GM12878 (cell line): ENCODE results near the gene ZNF510.

DNA sequence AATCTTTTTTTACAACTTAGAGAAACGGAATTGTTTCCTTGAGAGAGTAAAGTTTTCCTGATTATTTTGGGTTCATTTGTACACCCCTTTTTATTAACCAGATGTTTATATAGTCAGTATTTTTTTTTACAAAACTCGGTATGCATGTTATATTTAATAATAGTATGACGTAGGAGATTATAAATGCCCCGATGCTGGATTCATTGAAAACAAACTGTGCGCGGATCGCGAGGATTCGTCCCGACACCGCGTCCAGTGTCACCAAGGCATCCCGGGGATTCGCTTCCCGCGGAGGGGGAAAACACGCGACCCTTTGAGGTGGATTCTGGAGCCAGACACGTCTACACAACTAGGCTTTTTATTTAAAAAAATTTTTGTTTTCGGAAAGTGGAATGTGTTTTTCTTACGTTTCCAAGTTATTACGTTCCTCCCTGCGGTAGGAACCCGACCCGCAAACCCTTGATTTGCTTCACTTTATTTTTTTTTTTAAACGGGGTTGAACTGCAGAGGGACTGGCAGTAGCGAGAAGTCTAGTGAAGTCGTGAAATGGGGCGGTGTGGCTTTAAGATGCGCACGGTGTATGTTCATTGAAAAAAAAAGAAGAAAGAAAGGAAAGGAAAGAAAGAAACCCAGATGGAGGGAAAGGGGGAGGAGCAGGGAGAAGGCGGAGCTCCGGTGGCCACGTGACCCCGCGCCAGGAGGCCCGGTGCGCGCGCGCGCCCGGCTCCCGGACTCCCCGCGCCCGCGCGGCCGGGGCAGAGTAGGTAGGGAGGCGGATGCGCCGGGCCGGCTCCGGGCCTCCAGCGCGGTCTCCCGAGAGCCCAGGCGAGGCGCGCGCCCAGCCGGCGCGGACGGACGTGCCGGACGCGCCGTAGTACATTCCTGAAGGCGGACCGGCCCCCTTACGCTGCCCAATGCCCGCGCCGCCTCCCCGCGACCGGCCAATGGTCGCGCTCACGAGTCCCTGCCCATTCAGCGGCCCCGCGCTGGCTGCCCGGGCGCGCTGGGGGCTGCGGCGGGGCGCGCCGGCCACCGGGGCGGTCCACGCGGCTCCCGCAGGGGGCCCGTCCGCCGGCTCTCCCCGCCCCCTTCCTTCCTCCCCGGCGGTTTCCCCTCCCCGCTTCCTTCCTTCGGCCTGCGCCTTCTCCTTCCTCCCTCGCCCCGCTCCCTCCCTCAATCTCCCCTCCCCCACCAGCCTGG lies 1.5 kb upstream of the PTCH1 start:
- RAMPAGE, long total RNA, result no peak
- RRBS, 2 experiments, result 3 to 4% methylated on average over 36 of the region's 110 CpGs
CAGE:
- cytosol, long polyA minus RNA, result no peak
- cytosol, long polyA plus RNA, result no peak
- long polyA plus RNA, result no peak
- nucleolus, long total RNA, result no peak
- nucleus, long polyA plus RNA, result no peak
- nucleus, long total RNA, result no peak

DNA sequence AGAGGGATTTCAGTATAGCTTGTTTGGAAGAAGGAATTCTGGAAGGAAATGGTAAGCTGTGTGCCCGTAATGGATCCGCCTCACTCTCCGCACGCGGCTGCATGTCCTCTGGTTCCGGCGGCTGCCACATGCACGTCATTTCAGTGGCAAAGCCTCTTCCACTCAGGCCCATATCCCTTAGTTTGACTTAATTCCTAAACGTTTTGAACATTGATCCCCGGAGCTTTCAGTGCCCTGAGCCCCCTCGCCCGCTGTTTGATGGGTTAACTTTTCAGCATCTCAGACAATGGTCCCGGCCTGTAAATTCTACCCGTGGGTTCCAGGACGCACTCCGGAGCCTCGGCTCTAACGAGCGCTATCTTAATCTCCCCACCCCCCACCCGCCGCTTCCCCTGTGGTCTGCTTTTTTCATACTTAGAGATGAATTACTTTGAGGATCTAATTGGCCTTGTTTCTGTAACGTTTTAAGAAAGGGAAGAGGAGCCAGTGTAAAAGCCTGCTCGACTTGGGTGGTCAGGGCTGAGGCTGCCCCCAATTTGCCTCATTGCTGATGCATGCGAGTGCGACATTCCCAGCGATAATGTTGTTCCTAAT lies 3.0 kb upstream of the PTCH1 start:
- RAMPAGE, long total RNA, result no peak
- RRBS, 2 experiments, result 22 to 50% methylated on average over 7 to 11 of the region's 26 CpGs
CAGE:
- cytosol, long polyA minus RNA, result no peak
- cytosol, long polyA plus RNA, result no peak
- long polyA plus RNA, result no peak
- nucleolus, long total RNA, result no peak
- nucleus, long polyA plus RNA, result no peak
- nucleus, long total RNA, result no peak

DNA sequence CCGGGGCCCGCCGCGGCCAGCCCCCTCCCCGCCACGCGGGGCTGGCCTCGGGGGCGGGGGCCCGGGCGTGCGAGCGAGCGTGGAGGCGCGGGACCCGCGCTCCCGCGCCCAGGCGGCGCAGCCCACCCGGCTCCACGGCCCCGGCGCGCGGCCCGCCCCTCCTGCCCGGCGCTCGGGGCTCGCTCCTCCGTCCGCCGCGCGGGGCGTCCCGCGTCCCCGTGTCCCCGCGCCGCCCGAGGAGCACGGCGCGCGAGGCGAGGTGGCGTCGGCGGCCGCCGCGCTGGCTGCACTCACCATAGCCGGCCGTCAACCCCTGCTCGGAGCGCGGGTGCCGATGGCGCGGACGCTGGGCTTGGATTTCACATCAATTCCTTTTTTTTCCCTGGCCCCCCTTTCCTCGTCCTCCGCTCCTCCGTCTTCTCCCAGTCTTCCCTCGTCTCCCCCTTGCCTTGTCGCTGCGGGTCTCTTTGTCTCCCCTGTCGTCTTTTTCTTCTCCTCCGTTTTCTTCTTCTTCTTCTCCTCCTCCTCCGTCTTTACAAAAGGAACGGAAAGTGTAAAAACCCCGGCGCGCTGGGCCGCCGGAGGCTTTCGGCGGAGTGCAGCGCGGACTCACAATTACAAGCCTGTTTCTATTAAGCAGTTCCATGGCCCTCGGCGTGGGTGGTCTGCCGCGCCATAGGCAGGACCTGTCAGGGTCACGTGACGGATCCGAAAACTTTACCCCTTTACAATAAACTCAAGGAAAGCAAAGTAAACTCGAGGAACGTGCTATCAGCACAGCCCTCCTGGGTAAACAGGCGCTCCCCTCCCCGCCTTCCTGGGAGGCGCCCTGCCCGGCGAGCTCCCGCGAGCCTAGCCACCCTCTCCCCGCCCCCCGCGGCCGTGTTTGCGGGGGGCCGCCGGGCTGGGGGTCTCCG lies 7.4 kb upstream of the PTCH1 start:
- RAMPAGE, long total RNA, result no peak
- RRBS, 2 experiments, result 2 to 5% methylated on average over 34 to 35 of the region's 109 CpGs
CAGE:
- cytosol, long polyA minus RNA, result no peak
- cytosol, long polyA plus RNA, result no peak
- long polyA plus RNA, result no peak
- nucleolus, long total RNA, result no peak
- nucleus, long polyA plus RNA, result no peak
- nucleus, long total RNA, result no peak

DNA sequence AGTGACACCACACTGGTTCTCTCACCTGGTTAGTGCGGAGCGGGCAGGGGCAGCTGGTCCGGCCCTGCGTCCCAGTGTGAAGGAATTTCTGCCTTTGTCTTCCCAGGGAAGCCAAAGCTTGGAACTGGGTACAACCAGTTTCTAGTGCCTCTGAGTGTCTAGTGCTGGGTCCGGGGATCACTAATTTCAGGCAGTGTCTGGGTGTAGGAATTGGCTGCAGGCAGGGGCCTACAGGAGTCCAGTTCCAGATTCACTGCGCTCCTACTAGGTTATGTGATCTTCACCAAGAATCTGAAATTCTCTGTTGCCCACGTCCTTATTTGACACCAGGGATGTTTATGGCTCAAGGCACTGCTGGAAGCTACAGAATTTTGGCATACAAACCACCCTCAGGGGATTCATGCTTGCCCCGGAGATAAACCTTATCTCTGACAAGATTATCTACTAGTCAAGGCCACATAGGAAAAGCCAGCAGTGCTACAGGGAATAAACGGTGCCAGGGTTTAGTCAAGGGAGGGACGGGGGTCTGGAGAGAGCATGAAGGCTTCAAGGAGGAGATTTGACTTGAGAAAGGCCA lies 120.5 kb upstream of the ERCC6L2 start:
- RAMPAGE, long total RNA, result no peak
- RRBS, 2 experiments, result 33% methylated on average over 1 of the region's 10 CpGs; no CpG with 5 or more reads in 1 of the 2 experiments
CAGE:
- cytosol, long polyA minus RNA, result no peak
- cytosol, long polyA plus RNA, result no peak
- long polyA plus RNA, result no peak
- nucleolus, long total RNA, result no peak
- nucleus, long polyA plus RNA, result no peak
- nucleus, long total RNA, result no peak

GRCh38 chr9:95771649-95772090 lies 103.8 kb upstream of the ERCC6L2 start:
- RAMPAGE, long total RNA, result no peak
- RRBS, 2 experiments, result 32 to 84% methylated on average over 2 of the region's 12 CpGs
CAGE:
- cytosol, long polyA minus RNA, result no peak
- cytosol, long polyA plus RNA, result no peak
- long polyA plus RNA, result no peak
- nucleolus, long total RNA, result no peak
- nucleus, long polyA plus RNA, result no peak
- nucleus, long total RNA, result no peak

DNA sequence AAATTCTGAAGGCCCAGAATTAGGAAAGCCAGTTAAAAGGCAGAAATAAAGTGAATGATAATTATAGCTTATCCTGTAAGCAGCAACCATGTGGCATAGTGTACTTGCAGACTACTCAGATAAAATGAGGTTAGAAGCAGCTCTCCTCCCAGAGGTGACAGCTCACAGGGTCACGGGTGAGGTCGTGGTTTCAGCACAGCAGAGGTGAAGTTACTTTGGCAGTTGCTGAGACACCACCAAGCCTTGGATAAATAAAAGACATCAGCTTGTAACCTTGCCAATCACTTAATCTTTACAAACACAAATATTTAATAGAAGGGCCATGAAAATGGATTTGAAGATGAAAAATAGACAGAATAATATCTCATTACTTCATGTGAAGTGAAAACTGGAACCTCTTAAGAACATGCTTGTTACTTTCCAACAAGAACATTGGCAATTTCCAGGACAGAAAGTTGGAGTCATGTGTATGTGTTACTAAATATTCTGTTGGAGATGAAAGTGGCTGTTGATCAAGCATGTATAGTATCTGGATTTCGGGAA lies 134.3 kb downstream of the ERCC6L2 start:
- RAMPAGE, long total RNA, result no peak
- RRBS, 2 experiments, result no CpG with 5 or more reads among the region's 3 CpGs
CAGE:
- cytosol, long polyA minus RNA, result no peak
- cytosol, long polyA plus RNA, result no peak
- long polyA plus RNA, result no peak
- nucleolus, long total RNA, result no peak
- nucleus, long polyA plus RNA, result no peak
- nucleus, long total RNA, result no peak

DNA sequence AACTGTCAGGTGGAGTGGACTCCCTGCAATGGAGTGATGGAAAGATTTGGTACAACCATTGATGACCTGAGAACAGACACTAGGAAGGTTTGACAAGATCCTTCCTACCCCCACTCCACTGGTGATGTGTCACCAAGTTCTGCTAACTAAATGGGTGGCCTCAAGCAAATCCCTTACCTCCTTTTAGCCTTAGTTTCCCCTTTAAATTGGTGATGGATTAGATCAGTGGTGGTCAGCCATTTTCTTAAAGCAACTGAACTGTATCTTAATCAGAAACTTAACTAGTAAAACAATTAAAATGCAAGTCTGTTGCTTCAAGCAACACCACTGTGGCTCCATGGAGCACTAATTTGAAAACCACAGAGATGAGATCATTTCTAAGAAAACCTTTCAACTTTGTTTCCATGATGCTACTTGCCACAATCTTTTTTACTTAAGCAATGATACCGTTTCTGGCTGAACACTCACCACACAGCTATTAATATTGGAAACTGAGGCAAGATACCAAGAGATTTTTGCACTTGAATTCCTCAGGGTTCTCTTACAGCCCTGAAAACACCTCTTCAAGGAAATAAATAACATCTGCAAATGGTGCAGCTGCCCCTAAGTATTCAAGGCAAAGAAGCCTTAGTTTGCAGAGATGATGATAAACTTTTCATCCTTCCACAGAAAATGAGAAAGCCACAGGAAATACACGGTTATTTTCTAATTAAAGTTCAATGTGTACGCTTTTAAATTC lies 140.7 kb downstream of the ERCC6L2 start:
- RAMPAGE, long total RNA, result no peak
- RRBS, 2 experiments, result no CpG with 5 or more reads among the region's 3 CpGs
CAGE:
- cytosol, long polyA minus RNA, result no peak
- cytosol, long polyA plus RNA, result no peak
- long polyA plus RNA, result no peak
- nucleolus, long total RNA, result no peak
- nucleus, long polyA plus RNA, result no peak
- nucleus, long total RNA, result no peak

DNA sequence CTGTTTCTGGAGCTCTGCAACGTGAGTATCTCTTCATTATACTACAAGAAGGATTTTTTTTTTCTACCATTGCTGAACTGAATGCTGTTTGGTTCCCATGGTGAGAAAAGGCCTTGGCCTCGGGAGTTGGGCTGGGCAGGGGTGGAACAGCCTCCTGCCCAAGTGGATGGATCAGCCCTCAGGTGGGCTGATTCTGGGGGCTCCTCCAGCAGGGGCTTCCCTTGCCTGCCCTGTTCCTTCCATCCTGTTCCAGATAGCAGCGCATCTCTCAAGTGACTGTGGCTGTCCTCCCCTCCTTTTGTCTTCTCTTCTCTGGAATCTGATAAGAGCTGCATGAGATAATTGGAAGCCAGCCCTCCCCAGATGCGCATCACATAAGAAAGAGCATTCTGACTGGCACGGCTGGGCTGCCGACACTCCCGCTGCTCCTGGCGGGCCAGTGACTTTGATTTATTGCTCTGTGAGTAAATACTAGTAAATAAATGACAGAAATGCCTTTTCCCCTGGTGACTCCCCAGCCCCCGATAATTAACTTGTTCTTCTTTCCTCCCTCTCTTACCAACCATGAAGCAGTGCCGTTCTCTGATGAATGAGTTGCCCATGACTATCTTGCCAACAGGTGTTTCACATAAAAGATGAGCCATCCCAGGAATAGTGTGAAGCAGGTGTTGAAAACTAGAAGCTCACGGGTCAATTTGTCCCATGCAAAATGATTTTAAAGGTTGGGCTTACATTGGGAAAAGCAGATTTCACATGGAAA lies 212.2 kb downstream of the ERCC6L2 start:
- RAMPAGE, long total RNA, result no peak
- RRBS, 2 experiments, result no CpG with 5 or more reads among the region's 11 CpGs
CAGE:
- cytosol, long polyA minus RNA, result no peak
- cytosol, long polyA plus RNA, result no peak
- long polyA plus RNA, result no peak
- nucleolus, long total RNA, result no peak
- nucleus, long polyA plus RNA, result no peak
- nucleus, long total RNA, result no peak

DNA sequence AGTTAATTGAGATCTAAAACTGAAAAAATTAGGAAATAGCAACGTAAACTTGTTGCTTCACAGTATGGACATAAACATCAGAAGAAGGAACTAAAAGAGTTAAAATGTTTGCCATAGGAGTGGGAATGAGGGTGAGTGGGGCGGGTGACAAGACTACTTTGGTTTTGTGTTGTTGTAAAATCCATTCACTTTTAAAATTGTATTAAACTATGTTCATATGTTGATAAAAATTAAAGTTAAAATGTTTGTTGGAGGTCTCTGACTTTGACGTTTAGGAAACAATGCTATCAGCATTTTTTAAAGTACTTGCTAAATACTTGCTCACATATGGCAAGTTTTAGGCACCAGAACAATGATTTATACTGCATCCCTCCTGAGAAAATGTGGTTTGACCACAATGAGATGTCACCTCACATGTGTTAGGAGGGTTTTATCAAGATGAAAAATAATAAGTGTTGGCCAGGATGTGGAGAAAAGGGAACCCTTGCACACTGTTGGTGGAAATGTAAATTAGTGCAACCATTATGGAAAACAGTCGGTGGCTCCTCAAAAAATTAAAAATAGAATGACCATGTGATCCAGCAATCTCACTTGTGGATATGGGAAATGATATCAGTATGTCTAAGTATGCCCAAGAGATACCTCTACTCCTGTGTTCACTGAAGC lies 180.9 kb downstream of the HSD17B3 start:
- RAMPAGE, long total RNA, result no peak
- RRBS, 2 experiments, result no CpG with 5 or more reads among the region's 4 CpGs
CAGE:
- cytosol, long polyA minus RNA, result no peak
- cytosol, long polyA plus RNA, result no peak
- long polyA plus RNA, result no peak
- nucleolus, long total RNA, result no peak
- nucleus, long polyA plus RNA, result no peak
- nucleus, long total RNA, result no peak

- RAMPAGE, long total RNA, result no peak
- RRBS, 2 experiments, result no CpG with 5 or more reads among the region's 18 CpGs
CAGE:
- cytosol, long polyA minus RNA, result no peak
- cytosol, long polyA plus RNA, result no peak
- long polyA plus RNA, result no peak
- nucleolus, long total RNA, result no peak
- nucleus, long polyA plus RNA, result no peak
- nucleus, long total RNA, result no peak
Measured at GRCh38 chr9:96146861-96147366, 155.1 kb downstream of the HSD17B3 start.

GRCh38 chr9:96345949-96346243 lies 37.6 kb downstream of the SLC35D2 start:
- RAMPAGE, long total RNA, result no peak
- RRBS, 2 experiments, result no CpG with 5 or more reads among the region's 3 CpGs
CAGE:
- cytosol, long polyA minus RNA, result no peak
- cytosol, long polyA plus RNA, result no peak
- long polyA plus RNA, result no peak
- nucleolus, long total RNA, result no peak
- nucleus, long polyA plus RNA, result no peak
- nucleus, long total RNA, result no peak

DNA sequence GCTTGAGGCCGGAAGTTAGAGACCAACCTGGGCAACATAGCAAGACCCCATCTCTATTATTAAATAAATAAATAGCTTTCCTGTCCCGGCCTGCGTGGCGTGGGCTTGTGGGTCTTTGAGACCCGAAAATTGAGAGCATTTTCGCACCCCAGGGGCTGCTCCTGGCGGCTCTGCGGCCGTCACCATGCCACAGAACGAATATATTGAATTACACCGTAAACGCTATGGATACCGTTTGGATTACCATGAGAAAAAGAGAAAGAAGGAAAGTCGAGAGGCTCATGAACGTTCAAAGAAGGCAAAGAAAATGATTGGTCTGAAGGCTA lies 11.1 kb downstream of the ZNF367 start:
- RAMPAGE, long total RNA, result no peak
- RRBS, 2 experiments, result no CpG with 5 or more reads among the region's 15 CpGs
CAGE:
- cytosol, long polyA minus RNA, result no peak
- cytosol, long polyA plus RNA, result no peak
- long polyA plus RNA, result no peak
- nucleolus, long total RNA, result no peak
- nucleus, long polyA plus RNA, result no peak
- nucleus, long total RNA, result no peak

- RAMPAGE, long total RNA, result no peak
- RRBS, 2 experiments, result no CpG with 5 or more reads among the region's 12 CpGs
CAGE:
- cytosol, long polyA minus RNA, result no peak
- cytosol, long polyA plus RNA, result no peak
- long polyA plus RNA, result no peak
- nucleolus, long total RNA, result no peak
- nucleus, long polyA plus RNA, result no peak
- nucleus, long total RNA, result no peak
Measured at GRCh38 chr9:96464049-96464692, 14.2 kb downstream of the HABP4 start.

DNA sequence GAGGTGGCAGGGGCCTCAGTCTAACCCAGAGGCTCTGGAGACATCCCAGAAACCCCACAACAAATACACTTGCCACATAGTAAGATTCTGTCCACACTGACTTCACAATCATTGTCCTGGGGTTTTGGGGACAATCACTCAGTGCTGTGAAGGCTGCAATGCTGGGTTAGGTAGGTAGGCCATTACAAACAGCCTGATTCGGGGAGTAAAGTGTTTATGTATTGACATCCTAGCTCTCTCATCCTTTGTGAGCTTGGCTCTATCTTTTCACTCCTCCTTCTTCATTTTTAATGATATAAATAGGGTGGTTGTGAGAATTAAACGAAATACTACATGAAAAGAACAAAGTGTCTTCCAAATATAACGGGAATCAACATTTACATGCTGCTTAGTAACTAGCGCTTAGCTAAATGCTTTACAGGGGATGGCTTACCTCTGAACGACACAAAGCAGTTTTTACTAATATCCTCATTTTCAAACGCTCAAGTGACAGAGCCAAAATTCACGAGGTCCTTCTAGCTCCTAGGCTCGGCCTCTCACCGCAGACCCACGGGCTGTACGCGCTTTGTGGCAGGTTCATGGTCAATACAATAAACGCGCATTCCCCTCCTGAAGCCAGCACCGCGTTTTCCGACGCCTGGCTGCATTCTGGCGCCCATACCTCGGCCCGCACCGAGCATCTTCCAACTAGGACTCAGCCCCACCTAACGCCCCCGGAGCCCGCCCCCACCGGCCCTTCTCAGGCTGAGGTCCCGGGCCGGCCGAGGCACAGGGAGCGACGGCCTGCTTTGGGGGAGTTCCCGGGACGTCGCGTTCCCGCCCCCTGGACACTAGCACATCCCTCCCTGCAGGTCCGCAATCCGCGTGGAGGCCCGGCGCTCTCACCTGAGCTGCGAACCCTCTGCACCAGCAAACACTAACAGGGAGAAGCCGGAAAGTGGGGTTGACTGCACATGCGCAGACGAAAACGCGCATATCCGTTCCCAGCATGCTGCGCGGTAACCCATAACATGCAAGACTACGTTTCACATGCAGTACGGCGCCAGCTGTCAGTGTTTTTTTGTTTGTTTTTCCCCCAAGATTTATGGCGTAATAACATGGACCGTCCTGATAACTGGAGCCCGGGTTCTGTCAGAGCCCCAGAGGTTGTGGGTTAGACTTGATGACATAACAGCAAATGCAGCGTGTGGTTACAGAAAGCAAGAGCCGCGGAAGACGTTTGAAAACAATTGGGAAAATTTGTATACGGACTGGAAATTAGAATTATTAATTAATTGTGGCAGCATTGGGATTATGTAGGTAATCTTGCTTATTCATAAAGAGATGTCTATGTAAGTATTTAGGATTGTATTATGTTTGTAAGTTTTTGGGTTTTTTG lies at the start of gene ZNF510:
TSS of gene ZNF510 (minus strand) at position 939 of the 1,378 bp plus-strand sequence.
- RAMPAGE, long total RNA, result no peak
- RRBS, 2 experiments, result 1 to 2% methylated on average over 14 of the region's 61 CpGs
CAGE:
- cytosol, long polyA minus RNA, result no peak
- cytosol, long polyA plus RNA, result start-site peak on the minus strand centred at position 931 of the sequence, 57 bp wide, 106 and 49 reads in 2 replicates
- long polyA plus RNA, result start-site peak on the minus strand centred at position 942 of the sequence, 80 bp wide, 117 and 120 reads in 2 replicates
- nucleolus, long total RNA, result no peak
- nucleus, long polyA plus RNA, result no peak
- nucleus, long total RNA, result no peak

GRCh38 chr9:96818725-96819250 lies 35.5 kb downstream of the ZNF782 start:
- RAMPAGE, long total RNA, result no peak
- RRBS, 2 experiments, result no CpG with 5 or more reads among the region's 4 CpGs
CAGE:
- cytosol, long polyA minus RNA, result no peak
- cytosol, long polyA plus RNA, result no peak
- long polyA plus RNA, result no peak
- nucleolus, long total RNA, result no peak
- nucleus, long polyA plus RNA, result no peak
- nucleus, long total RNA, result no peak

DNA sequence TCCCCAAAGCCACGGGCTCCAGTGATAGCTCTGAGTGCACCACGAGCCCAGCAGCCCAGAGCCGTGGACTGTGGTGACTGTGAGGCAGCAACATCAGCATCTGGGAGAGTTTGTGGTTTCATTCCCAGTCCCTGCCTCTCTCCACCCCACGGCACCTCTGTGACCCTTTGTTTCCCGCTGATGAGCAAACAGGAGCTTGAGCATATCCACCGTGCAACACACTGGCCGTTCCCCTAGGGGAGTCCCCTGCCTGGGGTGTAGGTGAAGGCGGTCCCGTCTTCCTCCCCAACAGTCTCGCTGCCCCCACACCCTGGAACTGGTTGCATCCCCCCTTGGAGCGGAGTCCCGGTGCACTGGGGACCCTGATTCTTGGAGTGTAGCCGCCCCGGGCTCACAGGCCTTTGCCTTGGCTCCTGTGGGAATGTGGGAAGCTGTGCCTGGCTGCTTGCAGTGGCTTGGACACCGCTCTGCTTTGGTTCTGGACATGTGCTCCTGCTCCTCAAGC lies 5.5 kb downstream of the NUTM2G start:
- RAMPAGE, long total RNA, result no peak
- RRBS, 2 experiments, result no CpG with 5 or more reads among the region's 15 CpGs
CAGE:
- cytosol, long polyA minus RNA, result no peak
- cytosol, long polyA plus RNA, result no peak
- long polyA plus RNA, result no peak
- nucleolus, long total RNA, result no peak
- nucleus, long polyA plus RNA, result no peak
- nucleus, long total RNA, result no peak

GRCh38 chr9:97221039-97222085 lies 86.1 kb upstream of the CCDC180 start:
- RAMPAGE, long total RNA, result no peak
- RRBS, 2 experiments, result 4 to 5% methylated on average over 5 of the region's 96 CpGs
CAGE:
- cytosol, long polyA minus RNA, result no peak
- cytosol, long polyA plus RNA, result no peak
- long polyA plus RNA, result no peak
- nucleolus, long total RNA, result no peak
- nucleus, long polyA plus RNA, result no peak
- nucleus, long total RNA, result no peak

DNA sequence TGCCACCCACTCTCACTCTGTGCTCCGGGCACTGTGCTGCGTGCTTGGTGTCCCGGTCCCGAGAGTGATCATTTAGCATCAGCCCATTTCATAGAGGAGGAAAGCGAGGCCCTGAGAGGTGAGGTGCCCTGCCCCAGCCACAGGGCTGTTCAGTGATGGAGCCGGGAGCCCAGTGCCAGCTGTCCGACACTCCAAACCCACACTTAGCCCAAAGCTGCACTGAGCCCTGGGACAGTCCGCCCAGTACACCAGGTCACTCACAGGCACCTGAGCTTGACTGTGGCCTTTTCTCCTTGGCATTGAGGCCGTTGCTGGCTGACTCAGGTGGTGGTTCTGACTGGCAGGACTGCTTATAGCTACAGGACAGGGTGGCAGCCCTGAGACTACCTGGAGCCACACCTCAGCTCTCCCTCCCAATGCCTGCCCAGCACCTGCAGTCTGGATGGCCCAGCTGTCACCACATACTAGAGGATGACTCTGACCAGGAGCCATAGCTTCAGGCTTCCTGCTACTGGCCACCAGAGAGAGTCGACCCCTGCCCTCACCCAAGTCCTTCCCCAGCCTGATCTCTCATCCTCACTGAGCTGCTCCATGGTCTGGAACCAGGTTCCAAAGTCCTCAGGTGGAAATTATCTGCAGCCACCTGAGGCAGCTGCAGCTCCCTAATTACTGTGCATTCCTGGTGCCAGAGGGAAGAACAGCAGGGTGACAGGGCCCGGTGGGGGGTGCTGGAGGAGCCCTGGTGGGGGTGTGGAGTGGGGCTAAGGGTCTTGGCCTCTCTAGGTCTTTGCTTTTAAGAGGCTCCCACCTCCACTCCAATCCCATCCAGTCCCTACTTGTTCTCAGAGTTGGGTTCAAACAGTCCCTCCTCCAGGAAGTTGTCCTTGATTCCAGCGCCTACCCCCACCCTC lies 25.7 kb upstream of the TDRD7 start:
- RAMPAGE, long total RNA, result no peak
- RRBS, 2 experiments, result 64% methylated on average over 3 of the region's 12 CpGs; no CpG with 5 or more reads in 1 of the 2 experiments
CAGE:
- cytosol, long polyA minus RNA, result no peak
- cytosol, long polyA plus RNA, result no peak
- long polyA plus RNA, result no peak
- nucleolus, long total RNA, result no peak
- nucleus, long polyA plus RNA, result no peak
- nucleus, long total RNA, result no peak

GRCh38 chr9:97468672-97469095 lies 32.8 kb upstream of the TMOD1 start:
- RAMPAGE, long total RNA, result no peak
- RRBS, 2 experiments, result no CpG with 5 or more reads among the region's 1 CpG
CAGE:
- cytosol, long polyA minus RNA, result no peak
- cytosol, long polyA plus RNA, result no peak
- long polyA plus RNA, result no peak
- nucleolus, long total RNA, result no peak
- nucleus, long polyA plus RNA, result no peak
- nucleus, long total RNA, result no peak

- RAMPAGE, long total RNA, result no peak
- RRBS, 2 experiments, result no CpG with 5 or more reads among the region's 7 CpGs
CAGE:
- cytosol, long polyA minus RNA, result no peak
- cytosol, long polyA plus RNA, result no peak
- long polyA plus RNA, result no peak
- nucleolus, long total RNA, result no peak
- nucleus, long polyA plus RNA, result no peak
- nucleus, long total RNA, result no peak
Measured at GRCh38 chr9:97553135-97553604, 51.7 kb downstream of the TMOD1 start.